LHCN-M2 (cell line): Measurements from ENCODE around the genes SERPINB13 and SERPINB7.

DNA sequence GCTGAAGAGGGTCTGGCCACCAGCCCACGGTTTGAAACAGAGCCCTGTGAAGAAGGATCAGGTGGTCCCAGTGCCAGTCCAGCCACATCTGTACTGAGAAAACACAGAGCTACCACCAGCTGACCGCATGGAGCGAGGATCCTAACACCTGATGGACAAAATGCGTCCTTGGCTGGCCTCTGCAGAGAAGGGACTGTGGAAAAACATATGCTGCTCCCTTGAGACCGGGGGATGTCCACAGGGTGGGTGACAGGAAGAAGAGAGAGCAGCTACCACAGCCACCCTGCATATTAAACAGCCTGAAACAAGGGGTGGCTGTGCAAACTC, 137.3 kb downstream of the BCL2 start:
- RAMPAGE, long total RNA = no peak

DNA sequence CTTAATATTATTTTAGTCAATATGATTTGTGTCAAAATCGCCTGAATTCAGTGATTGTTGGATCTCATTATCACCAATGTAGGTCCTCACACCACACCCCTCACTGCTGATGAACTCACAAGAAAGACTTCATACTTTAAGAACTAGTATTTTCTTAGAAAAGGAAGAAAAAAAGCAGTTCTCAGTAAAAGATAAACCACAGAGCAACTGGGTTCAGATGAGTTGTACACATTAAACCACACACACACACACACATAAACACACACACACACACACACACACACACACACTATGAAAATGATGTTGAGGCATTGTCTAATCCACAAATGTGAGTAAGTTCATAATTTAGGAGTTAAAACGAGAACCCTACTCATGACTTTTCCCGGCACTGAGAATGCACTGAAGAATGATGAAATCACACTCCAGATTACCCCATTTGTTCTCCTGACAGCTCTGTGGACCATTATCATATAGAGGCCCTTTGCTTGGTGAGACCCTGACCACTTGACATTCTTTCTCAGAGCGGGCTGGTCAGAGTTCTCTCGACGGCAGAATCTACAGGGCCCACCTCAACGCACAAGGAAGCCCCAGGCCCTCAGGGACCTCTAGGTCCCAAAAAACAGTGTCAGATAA, 106.2 kb downstream of the BCL2 start:
- RAMPAGE, long total RNA = no peak

- RAMPAGE, long total RNA = no peak
Observed at GRCh38 chr18:63216867-63217526, 102.6 kb downstream of the BCL2 start.

GRCh38 chr18:63299503-63300518, 19.8 kb downstream of the BCL2 start:
- RAMPAGE, long total RNA = no peak

DNA sequence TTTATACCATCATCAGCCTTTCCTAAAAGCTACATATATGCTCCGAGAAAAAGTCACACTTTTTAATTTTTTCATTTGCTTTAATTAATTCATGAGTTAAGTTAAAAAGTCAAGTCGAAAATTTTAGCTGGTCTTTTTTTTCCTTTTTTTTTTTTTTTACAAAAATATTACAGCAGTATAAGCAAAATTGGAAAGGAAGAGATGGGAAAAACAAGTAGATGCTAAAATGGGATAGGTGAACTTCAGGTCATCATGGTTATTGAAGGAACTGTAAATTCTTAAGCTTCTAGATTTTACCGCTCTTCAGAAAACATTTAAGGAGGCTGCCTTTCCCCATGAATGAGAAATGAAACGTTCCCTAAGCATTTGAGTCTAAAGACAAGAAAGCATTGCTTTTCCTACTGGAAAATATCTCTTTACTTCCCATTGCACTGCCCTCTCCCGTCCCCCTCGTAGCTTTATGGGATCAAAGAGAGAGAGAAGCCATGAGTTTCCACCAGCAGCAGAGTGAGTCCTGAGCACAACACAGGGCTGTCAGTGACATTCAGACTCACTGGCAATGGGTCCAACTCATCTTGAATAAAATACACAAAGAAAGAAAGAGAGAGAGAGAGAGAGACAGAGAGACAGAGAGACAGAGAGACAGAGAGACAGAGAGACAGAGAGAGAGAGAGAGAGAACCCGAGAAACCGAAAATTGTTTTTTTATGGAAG, 11.3 kb upstream of the BCL2 start:
- RAMPAGE, long total RNA = no peak

DNA sequence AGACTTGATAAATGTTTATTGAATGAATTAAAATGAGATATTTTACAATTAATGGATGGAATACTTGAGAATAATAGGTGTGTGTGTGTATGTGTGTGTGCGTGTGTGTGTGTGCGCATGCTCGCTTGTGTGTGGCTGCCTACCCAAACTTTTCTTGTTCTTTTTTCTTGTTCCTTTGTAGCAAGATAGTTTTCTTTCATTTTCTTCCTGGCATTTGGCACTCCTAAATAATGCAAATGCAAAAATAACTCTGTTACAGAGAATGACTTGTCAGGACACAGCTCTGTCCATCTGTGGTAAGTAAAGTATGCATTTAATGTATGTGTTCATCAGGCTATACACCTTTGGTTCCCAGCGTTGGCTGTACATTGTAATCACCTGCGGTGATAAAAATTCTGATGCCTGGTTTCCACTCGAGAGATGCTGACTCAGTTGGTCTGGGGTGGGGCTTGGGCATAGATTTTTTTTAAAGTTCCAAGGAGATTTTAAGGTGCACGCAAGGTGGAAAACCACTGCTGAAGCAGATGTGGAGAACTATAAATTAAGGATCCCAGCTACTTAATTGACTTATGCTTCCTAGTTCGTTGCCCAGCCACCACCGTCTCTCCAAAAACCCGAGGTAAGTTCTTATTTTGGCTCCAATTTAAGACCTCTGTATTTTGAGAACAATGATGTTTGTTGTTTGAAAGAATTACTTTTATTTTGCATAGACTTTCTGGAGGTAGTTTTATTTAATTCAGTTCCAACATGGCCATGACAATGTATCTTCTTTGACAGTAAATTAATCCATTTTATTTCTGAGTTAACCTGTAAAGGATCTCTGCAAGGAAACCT, at the start of gene SERPINB13:
TSS of gene SERPINB13 (plus strand) at position 512 of the 834 bp plus-strand sequence.
- RAMPAGE, long total RNA = no peak

- RAMPAGE, long total RNA = no peak
Observed at GRCh38 chr18:63775236-63775818, at the start of gene SERPINB7. Gene SERPINB7 (plus strand): TSS chr18:63775418.

GRCh38 chr18:63869399-63869986, 18.0 kb upstream of the SERPINB2 start:
- RAMPAGE, long total RNA = no peak

GRCh38 chr18:63889828-63891075, 2.7 kb downstream of the SERPINB2 start:
- RAMPAGE, long total RNA = no peak

GRCh38 chr18:63935903-63936546, 13.1 kb upstream of the HMSD start:
- RAMPAGE, long total RNA = no peak

GRCh38 chr18:63963676-63964432, 6.0 kb upstream of the SERPINB8 start:
- RAMPAGE, long total RNA = no peak

- RAMPAGE, long total RNA = no peak
Observed at GRCh38 chr18:63965814-63966343, 4.0 kb upstream of the SERPINB8 start.

GRCh38 chr18:67077194-67077579, 439.3 kb downstream of the DSEL start:
- RAMPAGE, long total RNA = no peak

- RAMPAGE, long total RNA = no peak
Observed at GRCh38 chr18:67359963-67360534, 156.5 kb downstream of the DSEL start.

- RAMPAGE, long total RNA = no peak
Observed at GRCh38 chr18:67628679-67629079, 112.2 kb upstream of the DSEL start.

- RAMPAGE, long total RNA = no peak
Observed at GRCh38 chr18:68769057-68769360, 28.9 kb upstream of the CCDC102B start.

DNA sequence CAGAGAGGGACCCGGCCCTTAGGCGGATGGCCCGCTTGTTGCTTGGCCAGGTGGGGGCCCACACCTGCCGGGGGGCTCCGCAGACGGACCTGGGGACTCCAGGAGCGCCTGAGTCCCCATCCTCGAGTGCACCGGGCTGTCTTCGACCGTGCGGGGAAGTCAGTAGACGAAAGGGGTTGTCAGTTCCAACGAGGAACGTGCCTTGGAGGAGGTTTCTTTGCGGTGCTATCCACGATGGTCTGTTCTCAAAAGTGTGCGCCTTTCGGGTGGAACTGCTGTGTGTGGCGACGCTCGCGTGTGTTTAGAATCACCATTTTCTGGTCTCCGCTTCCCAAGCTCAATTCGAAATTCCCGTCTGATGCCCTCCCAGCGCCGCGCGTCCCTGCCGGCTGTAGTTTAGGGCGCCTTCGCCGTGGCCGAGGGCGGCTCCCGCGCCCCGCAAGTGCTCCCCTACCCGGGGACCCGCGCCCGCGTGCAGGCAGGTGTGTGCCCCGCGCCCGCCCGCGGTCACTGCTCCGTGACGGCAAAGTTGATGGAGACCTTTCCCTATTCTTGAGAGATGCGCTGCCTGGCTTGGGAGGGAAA, 814 bp downstream of the DOK6 start:
- RAMPAGE, long total RNA = no peak

- RAMPAGE, long total RNA = no peak
Observed at GRCh38 chr18:70022221-70023011, 74.7 kb upstream of the CD226 start.

DNA sequence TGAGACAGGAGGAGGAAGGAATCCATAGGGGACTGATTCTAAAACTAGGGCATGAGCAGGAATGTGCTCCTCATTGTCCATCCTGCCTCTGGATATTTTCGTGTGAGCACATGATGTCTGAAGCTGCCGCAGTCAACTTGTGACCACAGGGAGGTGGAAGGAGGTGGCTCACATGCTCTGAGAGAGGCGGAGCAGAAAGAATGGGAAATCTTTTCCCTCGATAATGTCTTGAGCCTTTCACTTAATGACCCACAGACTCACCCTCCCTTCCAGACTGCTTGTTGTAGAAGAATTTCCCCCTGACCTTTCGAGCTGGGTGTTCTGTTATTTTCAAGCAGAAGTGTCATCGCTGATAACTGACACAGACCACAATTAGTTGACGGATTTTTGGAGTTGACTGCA, 29.1 kb upstream of the RTTN start:
- RAMPAGE, long total RNA = no peak

DNA sequence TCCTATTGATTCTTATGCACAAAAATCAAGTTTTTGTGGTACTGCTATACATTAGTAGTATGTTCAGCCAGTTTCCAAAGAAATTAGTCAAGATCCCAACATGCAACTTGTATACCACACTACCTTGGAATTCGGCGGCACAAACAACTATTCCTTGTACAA, 798 bp upstream of the SOCS6 start:
- RAMPAGE, long total RNA = no peak